ENCODE results near the genes ATF7IP and H2AJ.

- PRO-cap, 2 experiments: no peak in any of the 2 experiments
These were observed 86.7 kb downstream of the BORCS5 start for GRCh38 chr12:12443291-12444170.

GRCh38 chr12:12502734-12503253 is 59.9 kb downstream of the DUSP16 start:
- PRO-cap, 2 experiments: no peak in any of the 2 experiments

DNA sequence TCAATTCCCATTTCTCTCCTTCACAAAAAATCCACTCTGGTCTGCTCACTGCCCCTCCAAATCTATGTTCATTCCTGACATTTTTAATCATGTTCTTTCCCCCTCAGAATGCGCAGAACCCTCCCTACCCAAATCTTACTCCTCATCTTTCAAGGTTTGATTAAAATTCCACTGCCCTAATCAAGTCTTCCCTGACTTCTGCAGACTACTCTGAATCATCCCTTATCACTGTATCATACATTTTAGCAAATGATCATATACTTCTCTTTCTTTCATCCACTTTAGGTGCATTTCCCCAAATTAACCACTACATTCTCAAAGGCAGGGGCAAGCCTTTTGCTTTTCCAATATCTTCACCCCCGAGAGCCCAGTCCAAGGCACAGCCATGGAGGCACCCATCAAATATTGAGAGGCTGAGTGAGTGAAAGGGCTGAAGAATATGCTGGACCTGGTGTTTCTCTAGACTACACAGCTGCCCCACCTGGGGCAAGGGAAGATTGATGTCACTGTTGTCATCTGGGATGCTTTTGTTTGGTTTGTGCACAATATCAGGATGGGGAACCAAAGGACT is 51.2 kb downstream of the DUSP16 start:
- PRO-cap, 2 experiments: no peak in any of the 2 experiments

DNA sequence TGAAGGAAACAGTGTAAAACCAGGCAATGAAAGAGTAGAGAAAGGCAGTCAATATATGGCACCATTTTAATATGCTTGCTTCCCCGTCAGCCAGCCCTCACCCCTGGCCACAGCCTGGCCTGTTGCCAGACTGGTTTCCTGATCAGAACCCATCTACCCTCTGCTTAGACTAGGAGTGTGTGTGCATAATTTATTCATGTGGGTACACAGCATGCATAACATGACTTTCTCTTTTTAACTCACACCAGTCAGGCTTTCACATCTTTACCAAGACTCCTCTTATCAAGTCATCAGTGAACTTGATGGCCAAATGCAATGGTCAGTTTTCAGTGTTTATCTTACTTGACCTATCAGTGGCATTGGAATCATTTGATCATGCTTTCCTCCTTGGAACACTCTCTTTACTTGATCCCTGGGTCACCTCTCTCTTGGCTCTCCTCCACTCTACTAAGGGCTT is 9.9 kb upstream of the GPR19 start:
- PRO-cap, 2 experiments: no peak in any of the 2 experiments

GRCh38 chr12:12725155-12726137 is 8.3 kb downstream of the CDKN1B start:
- PRO-cap, 2 experiments: peak in 2 of 2 experiments; most common plus-strand start chr12:12725209 (in 1); most common minus-strand start chr12:12725653 (in 2)

DNA sequence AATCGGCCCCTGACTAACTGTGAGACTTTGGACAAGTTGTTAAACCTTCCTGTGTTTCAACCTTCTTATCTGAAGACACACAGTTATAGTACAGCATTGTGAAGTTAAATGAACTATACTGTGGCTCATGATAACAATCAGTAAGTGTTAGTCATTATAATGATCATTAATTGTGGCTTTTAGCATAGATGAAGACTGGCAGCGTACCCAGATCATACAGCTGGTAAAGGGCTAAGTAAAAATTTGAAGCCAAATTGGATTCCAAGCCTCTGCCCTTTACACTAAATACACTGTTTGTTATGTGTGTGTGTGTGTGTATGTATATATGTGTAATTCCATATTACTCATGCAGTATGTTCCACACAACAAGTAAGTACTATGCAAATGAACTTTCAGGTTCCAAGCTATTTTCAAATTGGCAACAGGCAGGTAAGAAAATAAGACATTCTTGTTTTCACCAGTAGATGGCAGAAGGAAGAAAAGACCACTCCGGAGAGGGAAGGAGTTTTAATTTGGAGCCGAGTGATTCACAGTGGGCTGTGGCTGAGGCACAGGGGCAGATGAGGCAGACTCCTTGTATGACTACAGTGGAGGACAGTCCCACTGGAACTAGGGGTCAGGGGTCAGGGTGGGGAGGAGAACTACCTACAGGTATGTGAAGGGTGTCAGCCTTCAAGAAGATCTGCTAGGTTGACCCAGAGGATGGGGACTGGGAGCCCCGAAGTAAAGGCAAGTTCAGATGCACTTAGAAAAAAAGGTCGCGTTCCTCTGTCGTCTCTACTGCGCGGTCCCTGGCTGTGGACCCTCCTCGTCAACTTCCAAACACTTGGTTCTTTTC is 23.8 kb downstream of the DDX47 start:
- PRO-cap, 2 experiments: peak in 1 of 2 experiments; most common plus-strand start position 517 of the sequence (in 1)

GRCh38 chr12:12837551-12838240 is 24.6 kb downstream of the DDX47 start:
- PRO-cap, 2 experiments: no peak in any of the 2 experiments

DNA sequence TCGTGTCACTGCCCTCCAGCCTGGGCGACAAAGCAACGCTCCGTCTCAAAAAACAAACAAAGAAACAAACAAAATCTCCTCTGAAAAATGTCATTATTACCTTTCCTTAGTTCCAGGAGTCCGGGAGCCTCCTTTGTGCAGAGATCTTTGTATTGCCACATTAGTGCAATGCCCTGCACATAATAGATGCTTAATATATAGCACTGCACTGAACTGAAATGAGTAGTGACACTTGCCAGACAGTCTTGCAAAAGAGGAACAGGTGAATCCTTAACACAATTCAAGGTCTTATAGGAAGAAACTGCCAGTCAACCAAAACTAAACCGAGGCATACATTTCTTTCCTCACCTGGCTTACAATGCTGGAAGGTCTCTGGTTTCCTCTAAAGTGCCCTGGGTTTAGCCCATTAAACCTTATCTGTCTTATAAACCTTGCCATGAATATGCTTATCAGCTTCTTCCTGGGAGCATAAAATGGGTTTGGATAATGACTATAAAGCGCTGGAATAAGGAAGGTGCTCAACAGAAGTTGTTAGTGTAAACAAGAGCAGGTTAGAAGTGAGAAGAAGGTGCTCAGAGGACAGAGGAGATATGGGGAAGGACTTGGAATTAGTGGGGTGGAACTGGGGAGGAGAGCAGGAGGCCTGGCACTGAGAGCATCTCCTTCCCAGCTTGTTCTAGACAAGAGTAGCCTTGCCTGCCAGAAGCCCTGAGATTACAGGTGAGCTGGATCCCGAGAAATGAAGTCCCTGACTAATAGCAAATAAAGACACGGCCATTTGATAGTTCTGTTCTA is 14.2 kb upstream of the GPRC5A start:
- PRO-cap, 2 experiments: peak in 2 of 2 experiments; most common plus-strand start position 582 of the sequence (in 1); most common minus-strand start position 389 of the sequence (in 2)

- PRO-cap, 2 experiments: peak in 1 of 2 experiments; most common plus-strand start chr12:12910246 (in 1)
These were observed 18.7 kb downstream of the GPRC5A start for GRCh38 chr12:12909940-12910554.

GRCh38 chr12:12990812-12991011 is 9.4 kb downstream of the HEBP1 start:
- PRO-cap, 2 experiments: no peak in any of the 2 experiments

- PRO-cap, 2 experiments: no peak in any of the 2 experiments
These were observed 21.0 kb upstream of the EMP1 start for GRCh38 chr12:13175395-13176079.

DNA sequence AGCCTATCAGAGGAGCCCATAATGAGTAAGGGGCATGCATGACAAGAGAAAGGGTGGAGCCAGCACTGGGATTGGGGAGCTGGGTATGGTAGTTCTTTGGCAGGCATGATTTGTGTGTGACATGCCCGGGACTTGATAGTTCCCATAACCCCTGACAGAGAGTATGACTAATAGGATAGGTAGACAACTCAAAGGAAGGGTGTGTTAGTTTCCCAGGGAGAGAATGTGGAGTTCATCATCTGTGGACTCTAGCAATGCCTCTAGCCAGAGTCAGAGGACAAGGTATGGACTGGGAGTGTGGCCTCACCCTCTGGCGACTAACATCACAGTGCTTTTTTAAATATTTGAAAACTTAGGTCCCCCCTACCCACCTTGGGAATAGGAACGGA is 143.1 kb downstream of the EMP1 start:
- PRO-cap, 2 experiments: no peak in any of the 2 experiments

- PRO-cap, 2 experiments: peak in 2 of 2 experiments; most common plus-strand start chr12:14365682 (in 2); most common minus-strand start chr12:14365924 (in 2)
These were observed at the start of gene ATF7IP for GRCh38 chr12:14365181-14366467. TSS of gene ATF7IP (plus strand) at chr12:14365682.

GRCh38 chr12:14774099-14775074 is at the start of gene H2AJ:
TSS of gene H2AJ (plus strand) at chr12:14774405.
- PRO-cap, 2 experiments: peak in 2 of 2 experiments; most common plus-strand start chr12:14774407 (in 2); most common minus-strand start chr12:14774186 (in 2)

GRCh38 chr12:14777140-14777837 is 3.1 kb downstream of the H2AJ start:
- PRO-cap, 2 experiments: no peak in any of the 2 experiments

DNA sequence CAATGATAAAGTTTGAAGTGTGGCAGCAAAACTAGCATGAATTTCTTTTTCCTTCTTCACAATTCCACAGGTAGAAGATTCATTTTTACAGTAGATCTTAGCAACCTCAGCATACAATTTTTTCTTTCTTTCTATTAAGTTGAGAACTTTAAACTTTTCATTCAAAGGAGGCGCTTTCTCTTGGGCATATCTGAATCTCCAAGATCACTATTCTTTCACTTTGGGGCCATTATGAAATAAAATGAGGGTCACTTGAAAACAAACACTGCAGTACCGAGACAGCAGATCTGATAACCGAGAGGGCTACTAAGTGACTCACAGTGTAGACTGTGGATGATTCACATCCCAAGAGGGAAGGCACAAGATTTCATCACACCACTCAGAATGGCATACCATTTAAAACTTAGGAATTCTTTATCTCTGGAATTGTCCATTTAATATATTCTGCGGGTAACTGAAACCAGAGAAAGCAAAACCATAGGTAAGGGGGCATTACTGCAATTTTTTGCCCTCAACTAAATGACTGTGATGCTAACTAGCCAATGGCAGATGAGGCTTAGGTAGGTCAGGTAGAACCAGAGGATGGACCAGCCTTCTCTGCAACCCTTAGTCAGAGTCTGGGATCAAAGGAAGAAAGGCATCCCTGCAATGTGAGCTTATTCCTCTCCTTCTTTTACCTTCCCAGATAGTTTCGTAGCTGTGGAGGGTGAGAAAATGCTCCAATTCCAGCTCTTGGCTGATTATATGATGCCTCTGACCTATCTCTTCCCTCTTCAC is 7.0 kb downstream of the ART4 start:
- PRO-cap, 2 experiments: no peak in any of the 2 experiments

DNA sequence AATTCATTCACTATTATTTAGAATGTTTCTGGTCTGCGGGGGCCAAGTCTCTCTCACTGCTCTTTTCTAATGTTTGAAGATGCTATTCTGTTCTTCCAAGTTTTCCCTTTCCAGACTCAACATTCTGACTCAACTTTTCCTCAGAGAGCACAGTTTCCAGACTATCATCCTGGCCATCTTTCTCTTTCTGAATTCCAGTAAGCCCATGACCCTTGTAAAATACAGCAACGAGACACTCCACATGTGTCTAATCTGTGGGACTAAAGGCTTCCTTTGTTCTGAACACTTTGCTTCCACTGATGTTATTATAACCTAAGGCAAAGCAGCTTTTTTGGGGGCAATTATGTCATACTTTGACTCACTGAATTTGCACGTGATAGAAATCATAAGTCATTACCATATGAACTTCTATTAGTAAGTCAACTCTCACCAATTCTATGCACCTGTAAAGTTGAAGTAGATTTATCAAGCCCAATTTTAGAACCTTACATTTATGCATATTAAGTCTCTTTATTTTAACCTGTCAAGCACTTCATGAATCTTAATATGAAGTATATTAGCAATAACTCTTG is 6.4 kb upstream of the ART4 start:
- PRO-cap, 2 experiments: no peak in any of the 2 experiments

- PRO-cap, 2 experiments: no peak in any of the 2 experiments
These were observed 8.1 kb upstream of the MGP start for GRCh38 chr12:14893528-14894315.

DNA sequence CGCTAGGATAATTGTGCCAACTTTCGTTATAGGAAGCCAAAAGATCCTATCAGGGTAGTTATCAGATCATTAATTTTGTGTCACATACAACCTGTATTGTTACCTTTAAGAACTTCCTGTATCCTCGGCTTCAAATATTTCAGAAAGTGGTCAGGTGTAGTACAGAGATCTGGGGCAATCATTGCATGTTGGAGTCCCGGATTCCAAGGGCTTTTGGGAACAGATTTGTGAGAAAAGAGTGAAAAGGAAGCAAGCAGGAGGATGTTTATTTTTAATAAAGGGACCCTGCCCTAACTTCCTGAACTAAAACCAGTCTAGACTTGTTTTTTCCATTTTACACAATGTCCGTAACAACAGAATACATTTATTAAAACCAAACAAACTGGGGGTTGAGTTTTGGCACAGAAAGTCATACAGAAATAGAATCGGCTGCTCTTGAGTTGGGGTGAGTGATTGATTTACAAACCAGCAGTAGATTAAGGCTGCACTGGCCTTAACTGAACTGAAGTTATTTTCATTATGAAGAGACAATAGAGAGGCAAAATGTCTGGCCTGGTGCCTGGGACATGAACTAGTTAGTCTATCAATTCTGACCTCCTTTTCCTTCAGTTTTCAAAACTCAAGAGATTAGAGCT is 19.5 kb upstream of the MGP start:
- PRO-cap, 2 experiments: no peak in any of the 2 experiments

DNA sequence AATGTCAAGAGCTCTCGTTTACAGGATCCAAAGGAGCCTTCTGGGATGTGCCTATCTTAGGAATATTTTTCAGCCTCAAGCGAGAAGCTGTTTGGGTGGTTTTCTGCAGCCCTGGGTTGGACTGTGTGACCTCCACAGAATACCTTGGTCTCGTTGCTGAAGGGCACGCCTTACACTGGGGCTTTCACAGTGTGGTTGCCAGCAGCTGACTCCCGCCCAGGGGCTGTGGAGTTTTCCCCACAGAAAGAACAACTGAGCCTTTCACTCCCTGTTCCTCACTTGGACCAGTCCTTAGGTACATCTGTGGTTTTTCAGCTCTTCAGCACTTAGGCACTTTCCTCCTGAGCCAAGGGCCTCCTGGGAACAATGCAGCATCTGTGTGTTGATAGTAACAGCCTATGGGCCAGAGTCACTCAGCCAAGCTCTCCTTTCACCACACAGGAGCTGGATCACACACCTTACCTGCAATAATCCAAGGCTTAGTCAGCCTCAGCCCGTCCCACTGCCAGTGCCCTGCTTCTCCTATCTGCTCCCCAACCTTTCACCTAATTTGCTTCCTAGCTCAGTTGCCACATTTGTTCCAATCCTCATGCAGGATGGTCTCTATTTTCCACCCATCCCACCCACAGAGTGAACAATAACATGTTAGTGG is 24.9 kb downstream of the ERP27 start:
- PRO-cap, 2 experiments: no peak in any of the 2 experiments

Data from Colon Carcinoma Metastatic in the Lung (tissue), 2 donors.